Cardiac fibroblast (primary cell): ENCODE measurements around a stretch of chr4.

- RRBS: no CpG with 5 or more reads among the region's 3 CpGs
Measured at GRCh38 chr4:89253745-89254473, 53.7 kb downstream of the GPRIN3 start.

DNA sequence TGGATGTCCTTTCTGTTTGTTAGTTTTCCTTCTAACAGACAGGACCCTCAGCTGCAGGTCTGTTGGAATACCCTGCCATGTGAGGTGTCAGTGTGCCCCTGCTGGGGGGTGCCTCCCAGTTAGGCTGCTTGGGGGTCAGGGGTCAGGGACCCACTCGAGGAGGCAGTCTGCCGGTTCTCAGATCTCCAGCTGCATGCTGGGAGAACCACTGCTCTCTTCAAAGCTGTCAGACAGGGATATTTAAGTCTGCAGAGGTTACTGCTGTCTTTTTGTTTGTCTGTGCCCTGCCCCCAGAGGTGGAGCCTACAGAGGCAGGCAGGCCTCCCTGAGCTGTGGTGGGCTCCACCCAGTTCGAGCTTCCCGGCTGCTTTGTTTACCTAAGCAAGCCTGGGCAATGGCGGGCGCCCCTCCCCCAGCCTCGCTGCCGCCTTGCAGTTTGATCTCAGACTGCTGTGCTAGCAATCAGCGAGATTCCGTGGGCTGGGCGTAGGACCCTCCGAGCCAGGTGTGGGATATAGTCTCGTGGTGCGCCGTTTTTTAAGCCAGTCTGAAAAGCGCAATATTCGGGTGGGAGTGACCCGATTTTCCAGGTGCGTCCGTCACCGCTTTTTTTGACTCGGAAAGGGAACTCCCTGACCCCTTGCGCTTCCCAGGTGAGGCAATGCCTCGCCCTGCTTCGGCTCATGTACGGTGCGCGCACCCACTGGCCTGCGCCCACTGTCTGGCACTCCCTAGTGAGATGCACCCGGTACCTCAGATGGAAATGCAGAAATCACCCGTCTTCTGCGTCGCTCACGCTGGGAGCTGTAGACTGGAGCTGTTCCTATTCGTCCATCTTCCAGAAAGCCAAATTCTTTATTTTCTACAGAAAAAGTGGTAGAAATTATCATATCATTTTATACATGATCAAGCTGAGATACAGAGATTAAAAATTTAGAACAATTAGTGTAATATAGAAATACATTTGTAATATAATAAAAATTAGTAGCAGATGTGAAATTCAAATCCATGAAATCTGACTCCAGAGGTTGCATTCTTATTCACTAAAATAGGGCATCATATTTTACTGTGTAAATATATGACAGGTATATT lies 512.2 kb upstream of the GRID2 start:
- RRBS: no CpG with 5 or more reads among the region's 35 CpGs

GRCh38 chr4:92277131-92277793 lies 26.5 kb upstream of the GRID2 start:
- RRBS: no CpG with 5 or more reads among the region's 8 CpGs

GRCh38 chr4:92304736-92305113 lies 959 bp downstream of the GRID2 start:
- RRBS: no CpG with 5 or more reads among the region's 12 CpGs

GRCh38 chr4:94208355-94208605 lies 615 bp downstream of the SMARCAD1 start:
- RRBS: no CpG with 5 or more reads among the region's 4 CpGs

- RRBS: no CpG with 5 or more reads among the region's 5 CpGs
Measured at GRCh38 chr4:94236759-94237414, 29.2 kb downstream of the SMARCAD1 start.

GRCh38 chr4:94484825-94485301 lies 33.1 kb downstream of the PDLIM5 start:
- RRBS: no CpG with 5 or more reads among the region's 2 CpGs

- RRBS: no CpG with 5 or more reads among the region's 4 CpGs
Measured at GRCh38 chr4:94535357-94535808, 83.6 kb downstream of the PDLIM5 start.

DNA sequence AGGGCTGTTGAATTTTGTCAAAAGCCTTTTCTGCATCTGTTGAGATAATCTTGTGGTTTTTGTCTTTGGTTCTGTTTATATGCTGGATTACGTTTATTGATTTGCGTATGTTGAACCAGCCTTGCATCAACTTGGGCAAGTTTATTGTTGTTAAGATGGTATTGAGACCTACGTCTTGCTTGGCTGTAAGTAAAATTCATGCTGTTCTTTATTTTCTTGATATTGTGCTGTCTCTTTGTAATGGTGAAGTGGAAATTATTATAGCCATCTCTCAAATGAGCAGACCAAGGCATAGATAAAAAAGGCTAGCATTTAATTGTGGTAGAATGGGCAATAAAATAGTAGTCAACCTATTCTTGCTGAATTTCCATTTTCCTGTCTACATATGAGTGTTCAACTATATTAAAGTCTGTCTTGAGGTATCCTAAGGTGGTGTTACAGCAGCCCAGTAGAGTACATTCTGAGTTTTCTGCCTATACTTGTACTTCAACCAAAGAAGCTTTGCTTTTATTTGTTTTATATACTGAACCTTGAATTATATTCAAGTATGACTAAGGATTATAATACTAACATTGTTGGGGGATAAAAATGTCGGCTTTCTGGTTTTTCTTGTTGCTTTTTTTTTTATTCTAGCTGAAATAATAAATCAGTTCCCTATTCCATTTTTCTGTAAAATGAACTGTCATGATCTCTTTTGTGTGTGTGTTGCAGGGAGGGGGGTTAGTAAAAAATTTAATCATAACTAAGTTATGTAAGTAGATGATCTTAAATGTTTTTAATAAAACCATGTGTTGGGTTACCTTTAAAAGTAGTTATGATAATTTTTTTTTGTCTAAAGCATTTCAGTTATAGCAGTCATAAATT lies 106.6 kb downstream of the PDLIM5 start:
- RRBS: no CpG with 5 or more reads among the region's 4 CpGs

GRCh38 chr4:94572737-94573193 lies 121.0 kb downstream of the PDLIM5 start:
- RRBS: no CpG with 5 or more reads among the region's 2 CpGs

- RRBS: no CpG with 5 or more reads among the region's 2 CpGs
Measured at GRCh38 chr4:94666696-94667123, 91.0 kb upstream of the BMPR1B start.

DNA sequence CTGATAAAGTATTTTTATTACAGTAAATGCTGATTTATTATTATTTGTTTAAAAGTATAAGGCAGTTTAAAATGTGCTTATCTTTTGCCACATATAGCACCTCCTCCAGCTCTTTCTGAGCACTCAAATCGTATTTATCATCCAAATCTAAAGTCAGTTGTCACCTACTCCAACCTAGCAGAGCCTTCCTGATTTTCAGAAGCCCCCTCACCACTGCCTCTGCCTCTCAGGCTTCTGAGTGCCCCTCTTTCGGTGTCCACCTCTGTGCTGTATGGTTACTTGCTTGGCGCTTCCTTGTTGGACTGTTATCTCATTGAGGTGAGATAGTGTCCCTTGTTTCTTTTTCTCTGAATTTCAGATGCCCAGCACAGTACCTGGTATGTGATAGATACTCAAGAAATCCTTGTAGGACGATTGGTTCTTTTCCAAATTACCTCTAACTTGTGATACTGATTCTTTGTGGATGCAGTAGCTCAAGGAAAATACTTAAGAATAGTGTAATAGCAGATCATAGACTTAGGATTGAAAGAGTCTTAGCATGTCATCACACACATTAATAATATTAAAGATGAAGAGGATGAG lies 2.7 kb downstream of the BMPR1B start:
- RRBS: no CpG with 5 or more reads among the region's 4 CpGs

- RRBS: no CpG with 5 or more reads among the region's 6 CpGs
Measured at GRCh38 chr4:95572386-95573039, 23.7 kb upstream of the UNC5C start.

DNA sequence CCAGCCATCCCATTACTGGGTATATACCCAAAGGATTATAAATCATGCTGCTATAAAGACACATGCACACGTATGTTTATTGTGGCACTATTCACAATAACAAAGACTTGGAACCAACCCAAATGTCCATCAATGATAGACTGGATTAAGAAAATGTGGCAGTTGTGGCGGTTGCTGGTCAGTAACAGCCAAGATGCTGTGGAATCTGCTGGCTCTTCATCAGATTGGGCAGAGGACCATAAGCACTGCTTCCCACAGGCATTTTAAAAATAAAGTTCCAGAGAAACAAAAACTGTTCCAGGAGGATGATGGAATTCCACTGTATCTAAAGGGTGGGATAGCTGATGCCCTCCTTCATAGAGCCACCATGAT lies 1062.7 kb downstream of the PDHA2 start:
- RRBS: no CpG with 5 or more reads among the region's 2 CpGs

GRCh38 chr4:98232174-98232794 lies 28.9 kb upstream of the RAP1GDS1 start:
- RRBS: no CpG with 5 or more reads among the region's 3 CpGs

GRCh38 chr4:98288559-98288942 lies 27.4 kb downstream of the RAP1GDS1 start:
- RRBS: no CpG with 5 or more reads among the region's 4 CpGs

GRCh38 chr4:98467502-98467930 lies 190.9 kb downstream of the TSPAN5 start:
- RRBS: no CpG with 5 or more reads among the region's 20 CpGs

- RRBS: 32% methylated on average over 3 of the region's 6 CpGs
Measured at GRCh38 chr4:98527514-98527865, 130.9 kb downstream of the TSPAN5 start.

GRCh38 chr4:98602517-98602954 lies 55.9 kb downstream of the TSPAN5 start:
- RRBS: no CpG with 5 or more reads among the region's 4 CpGs